Cardiac atrium fibroblast (primary cell): Measurements from ENCODE around the gene PPP2R5A.

DNA sequence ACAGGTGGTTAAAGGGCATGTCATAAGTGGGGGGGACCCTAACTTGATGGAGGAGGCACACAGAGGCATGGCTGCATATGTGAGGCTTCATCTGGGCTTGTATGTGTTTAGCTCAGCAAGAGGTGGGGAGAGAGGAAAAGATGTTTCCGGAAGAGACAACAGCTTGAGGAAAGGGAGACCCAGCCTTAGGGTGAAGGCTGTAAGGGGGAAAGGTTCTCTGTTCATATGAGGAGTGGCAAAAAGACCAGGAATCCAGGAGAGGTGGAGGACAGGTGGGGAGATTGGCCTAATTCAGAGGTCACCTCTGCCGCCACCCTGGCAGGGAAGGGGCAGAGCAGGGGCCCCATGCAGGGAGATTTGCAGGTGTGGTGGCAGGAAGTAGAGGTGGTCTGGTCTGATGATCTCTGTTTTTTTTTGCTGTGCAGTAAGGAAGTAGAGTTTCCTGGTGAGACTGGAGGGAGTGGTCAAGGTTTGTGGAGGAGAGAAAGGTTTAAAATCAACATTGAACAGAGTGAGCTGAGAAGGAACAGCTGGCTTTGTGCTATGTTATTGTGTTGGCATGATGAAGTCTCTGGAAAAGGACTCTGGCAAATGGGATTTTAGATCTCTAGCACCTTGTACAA is 9.1 kb downstream of the TRAF5 start:
- RAMPAGE, long total RNA, result no peak

DNA sequence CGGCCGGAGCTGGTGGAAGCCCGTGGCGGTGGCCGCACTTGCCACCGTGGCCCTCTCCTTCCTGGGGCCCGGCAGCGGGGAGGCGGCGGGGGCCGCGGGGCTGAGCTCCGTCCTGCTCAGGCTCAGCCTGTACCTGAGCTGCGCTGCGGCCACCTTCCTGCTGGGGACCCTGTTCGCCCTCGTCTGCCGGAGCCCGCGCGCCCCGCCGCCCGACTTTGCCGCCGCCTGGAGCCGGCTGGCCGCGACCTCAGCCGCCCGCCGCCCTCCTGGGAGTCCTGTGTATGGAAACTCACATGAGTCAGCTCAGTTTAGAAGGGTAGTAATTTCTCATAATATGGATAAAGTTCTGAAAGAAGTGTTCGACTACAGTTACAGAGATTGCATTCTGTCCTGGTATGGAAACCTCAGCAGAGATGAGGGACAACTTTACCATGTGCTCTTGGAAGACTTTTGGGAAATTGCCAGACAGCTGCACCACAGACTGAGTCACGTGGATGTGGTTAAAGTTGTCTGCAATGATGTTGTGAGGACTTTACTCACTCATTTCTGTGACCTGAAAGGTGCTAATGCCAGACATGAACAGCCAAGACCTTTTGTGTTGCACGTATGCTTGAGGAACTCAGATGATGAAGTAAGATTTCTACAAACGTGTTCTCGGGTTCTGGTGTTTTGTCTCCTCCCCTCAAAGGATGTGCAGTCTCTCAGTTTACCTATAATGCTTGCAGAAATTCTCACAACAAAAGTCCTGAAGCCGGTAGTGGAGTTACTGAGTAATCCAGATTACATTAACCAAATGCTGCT is 75.1 kb downstream of the RD3 start:
- RAMPAGE, long total RNA, result no peak

- RAMPAGE, long total RNA, result no peak
Measured at GRCh38 chr1:211521239-211521982, 29.4 kb upstream of the RD3 start.

DNA sequence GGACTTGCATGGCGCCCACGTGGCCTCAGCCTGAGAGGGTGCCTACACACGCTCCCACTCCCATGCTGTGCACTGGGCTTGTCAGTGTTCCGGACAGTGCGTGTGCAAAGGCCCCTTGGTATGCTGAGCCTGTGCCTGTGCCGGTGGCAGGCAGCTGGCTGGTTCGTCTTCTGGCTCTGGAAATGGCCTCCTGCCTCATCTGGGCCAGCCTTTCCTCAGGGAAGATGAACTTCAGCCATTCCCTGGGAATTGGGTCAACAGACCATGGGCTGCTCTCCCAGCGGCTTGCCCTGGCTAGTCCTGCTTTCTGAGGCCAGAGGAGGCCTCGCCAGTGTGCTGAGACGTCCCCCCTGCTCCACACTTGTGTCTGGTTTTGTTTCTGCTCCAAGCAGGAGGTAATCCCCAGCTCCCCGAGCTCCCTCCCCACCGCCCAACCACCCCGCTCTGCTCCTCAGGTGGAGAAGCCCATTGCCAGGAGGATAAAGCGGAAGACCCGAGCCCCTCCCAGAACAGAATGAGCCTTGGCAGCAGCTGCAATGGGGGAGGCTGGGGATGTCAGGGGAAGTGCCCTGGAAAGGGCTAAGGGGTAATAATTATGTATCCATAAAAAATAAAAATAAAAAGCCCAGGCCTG is 32.6 kb upstream of the RD3 start:
- RAMPAGE, long total RNA, result no peak

DNA sequence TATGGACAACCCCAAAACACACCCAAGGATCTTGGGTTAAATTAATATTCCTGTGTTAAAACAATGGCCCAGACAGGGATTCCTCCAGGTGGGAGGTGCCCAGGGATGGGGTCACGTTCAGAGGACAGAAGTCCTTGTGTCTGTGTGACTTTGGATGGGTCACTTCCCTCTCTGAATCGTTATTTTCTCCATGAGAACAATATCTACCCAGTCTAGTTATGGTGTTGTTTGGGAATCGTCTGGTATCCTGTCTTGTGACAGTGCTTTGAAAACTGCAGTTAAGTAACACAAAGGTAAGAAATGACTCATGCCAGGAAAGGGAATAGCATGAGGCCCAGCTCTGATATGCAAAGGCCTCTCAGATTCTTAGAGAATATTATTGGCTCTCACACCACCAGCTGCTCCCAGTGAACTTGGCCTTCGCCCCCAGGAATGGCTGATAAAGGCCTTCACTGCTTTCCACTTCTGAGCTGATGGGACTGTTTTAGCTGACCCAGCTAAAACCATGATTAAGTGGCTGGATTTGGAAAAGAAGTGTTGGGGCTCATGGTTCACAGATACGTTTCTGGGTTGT is 27.2 kb downstream of the NEK2 start:
- RAMPAGE, long total RNA, result no peak

GRCh38 chr1:211761212-211761640 is 69.3 kb downstream of the LPGAT1 start:
- RAMPAGE, long total RNA, result no peak

GRCh38 chr1:211908955-211909290 is 78.4 kb upstream of the LPGAT1 start:
- RAMPAGE, long total RNA, result no peak

DNA sequence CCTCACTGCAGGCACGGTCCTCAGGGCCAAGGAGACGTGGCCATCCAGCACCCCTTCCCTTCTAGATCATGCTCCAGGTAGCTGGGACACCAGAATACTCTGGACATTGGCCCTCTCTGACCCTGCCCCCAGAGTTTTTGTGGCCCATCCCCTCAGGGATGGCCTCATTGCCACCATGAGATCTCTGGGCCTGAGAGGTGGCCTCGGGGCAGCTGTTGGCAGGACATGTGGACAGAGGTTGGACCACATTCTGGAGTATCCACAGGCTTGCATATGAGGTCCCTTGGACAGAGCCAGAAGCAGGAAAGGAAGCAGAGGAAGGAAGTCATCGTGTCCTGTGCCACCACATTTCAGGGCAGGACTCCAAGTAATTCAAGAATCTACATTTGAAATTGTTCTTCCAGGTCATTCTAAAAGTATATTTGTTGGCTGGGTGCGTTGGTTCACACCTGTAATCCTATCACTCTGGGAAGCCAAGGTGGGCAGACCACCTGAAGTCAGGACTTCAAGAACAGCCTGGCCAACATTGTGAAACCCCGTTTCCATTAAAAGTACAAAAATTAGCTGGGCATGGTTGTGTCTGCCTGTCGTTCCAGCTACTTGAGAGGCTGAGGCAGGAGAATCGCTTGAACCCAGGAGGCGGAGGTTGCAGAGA is 95.8 kb upstream of the PPP2R5A start:
- RAMPAGE, long total RNA, result no peak

GRCh38 chr1:212285314-212285990 is at the start of gene PPP2R5A:
Gene PPP2R5A (plus strand): TSS chr1:212285410.
- RAMPAGE, long total RNA, result no peak

GRCh38 chr1:212359748-212360521 is 54.8 kb downstream of the PACC1 start:
- RAMPAGE, long total RNA, result no peak

DNA sequence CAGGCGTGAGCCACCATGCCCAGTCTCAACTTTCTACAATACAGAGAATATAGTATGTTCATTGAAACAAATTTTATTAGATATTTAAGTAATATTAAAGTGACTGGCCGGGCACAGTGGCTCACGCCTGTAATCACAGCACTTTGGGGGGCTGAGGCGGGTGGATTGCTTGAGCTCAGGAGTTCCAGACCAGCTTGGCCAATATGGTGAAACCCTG is 51.5 kb downstream of the PACC1 start:
- RAMPAGE, long total RNA, result no peak

GRCh38 chr1:212609694-212610237 is 1.2 kb downstream of the ATF3 start:
- RAMPAGE, long total RNA, result no peak

DNA sequence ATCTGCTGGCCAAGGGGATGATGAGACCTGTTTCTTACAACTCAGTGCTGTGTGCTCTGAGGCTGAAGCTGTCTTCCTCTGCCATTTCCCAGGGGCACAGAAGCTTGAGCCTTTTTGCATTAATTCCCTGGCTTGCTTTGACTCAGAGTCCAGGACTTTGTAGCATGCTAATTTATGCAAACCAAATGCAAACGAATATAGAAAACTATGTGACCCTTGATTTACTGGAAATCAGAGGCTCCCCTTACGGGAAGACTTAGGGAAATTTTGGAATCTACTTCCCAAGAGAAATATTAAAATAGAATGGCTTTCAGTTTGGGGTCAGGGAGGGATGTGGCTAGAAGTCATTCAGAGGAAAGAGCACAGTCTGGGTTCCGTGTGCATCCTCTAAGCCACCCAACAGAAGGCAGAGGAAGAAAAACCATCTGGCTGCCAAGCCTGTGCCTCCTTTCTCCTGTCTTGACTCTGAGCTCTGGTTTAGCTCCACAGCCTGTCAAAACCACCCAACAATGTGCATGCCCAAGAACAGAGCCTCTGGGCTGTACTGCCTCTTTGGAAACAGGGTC is 14.2 kb downstream of the GARIN4 start:
- RAMPAGE, long total RNA, result no peak

DNA sequence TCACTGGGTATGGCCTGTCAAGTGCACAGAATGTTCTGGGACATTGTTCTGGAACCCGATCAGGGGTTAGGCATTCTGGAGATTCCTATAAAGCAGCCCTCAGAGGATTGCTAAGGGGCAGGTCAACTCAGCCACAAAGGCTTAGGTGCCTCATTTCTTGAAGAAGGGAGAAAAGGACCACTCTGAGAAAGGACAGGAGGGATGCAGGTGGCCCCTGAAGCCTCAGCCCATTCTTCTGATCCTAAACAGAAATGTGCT is 14.7 kb downstream of the GARIN4 start:
- RAMPAGE, long total RNA, result no peak

- RAMPAGE, long total RNA, result no peak
Measured at GRCh38 chr1:212721213-212721972, 21.8 kb upstream of the BATF3 start.

DNA sequence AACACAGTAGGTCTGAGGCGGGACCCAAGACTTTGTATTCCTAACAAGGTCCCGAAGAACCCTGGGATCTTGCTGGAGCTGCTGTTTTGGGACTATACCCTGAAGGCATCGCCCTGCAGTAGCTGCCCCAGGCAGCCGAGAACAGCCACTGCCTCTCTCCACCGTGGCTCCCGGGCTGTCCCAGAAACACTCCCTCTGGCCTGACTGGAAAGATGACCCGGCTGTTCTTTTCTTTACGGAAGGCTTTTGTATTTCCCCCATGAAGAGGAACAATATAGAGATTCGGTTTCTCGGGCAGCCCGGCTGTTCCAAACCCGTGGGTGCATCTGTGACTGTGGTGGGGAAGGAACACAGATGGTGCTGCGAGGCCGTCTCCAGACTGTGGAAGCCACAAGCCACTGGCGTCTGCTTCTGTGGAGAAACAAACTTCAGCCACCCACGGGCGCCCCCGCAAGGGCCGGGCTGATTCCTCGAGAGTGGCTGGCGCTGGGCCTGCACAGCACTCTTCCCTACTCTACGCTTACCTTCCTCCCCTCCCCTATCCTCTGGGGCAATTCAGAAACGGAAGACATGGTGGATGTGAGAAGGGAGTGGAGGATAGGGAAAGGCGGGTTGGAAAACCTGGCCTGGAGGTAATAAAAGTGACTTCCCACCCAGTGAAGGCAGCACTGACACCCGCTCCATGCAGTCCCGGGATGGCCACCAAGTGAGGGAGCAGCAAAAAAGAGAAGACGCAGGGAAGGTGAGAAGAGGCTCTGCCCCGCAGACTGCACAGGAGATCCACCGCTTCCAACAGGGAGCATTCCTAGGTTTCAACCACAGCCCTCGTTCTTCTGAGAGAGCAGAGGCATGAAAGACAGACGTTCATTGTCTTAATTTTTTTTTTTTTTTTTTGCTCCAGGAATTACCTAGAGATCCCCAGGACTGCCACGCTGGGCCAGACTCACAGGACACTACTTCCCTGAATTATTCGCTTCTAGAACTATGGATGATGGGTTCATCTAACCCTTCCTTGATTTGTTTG is 33.6 kb upstream of the VASH2 start:
- RAMPAGE, long total RNA, result no peak

DNA sequence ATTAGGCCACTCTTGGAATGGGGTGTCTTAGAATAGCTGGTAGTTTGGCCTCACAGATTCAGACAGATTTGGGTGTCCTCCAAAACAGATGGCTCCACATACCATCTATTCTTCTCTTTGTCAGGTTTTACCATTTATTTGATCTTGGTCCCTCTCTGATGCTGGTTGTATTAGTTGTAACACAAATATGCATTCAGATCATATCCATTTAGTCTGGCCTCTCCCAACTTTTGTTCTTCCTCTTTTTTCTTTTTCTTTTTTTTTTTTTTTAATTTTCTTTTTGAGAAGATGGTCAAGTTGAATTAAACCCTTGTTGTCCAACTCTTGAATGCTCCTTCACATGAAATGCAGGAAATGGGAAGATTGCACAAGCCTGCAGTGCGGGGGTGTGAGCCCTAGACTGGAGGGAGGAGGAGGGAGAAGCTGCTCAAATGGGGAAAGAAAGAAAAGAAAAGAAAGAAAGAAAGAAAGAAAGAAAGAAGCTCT is 275.8 kb downstream of the RPS6KC1 start:
- RAMPAGE, long total RNA, result no peak

DNA sequence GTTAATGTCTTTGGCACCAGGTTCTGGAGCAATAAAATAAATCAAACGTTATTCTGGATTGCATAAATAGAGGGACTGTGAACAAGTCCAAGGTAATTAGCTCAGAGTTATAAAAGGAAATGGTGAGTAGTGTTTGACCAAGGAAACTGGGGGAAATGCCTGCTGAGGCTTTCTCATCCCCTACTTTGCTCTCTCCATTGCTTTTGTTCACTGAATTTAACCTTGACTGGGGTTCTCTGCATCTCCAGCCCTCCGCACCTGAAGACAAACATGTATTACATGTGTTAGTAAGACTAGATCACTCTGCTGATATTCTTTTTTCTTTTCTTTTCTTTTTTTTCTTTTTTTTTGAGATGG is 329.2 kb upstream of the PROX1 start:
- RAMPAGE, long total RNA, result no peak

- RAMPAGE, long total RNA, result no peak
Measured at GRCh38 chr1:213725095-213725728, 262.6 kb upstream of the PROX1 start.

GRCh38 chr1:213728756-213729372 is 258.9 kb upstream of the PROX1 start:
- RAMPAGE, long total RNA, result no peak